Placental pericyte (primary cell): ENCODE results near the gene TYW1.

DNA sequence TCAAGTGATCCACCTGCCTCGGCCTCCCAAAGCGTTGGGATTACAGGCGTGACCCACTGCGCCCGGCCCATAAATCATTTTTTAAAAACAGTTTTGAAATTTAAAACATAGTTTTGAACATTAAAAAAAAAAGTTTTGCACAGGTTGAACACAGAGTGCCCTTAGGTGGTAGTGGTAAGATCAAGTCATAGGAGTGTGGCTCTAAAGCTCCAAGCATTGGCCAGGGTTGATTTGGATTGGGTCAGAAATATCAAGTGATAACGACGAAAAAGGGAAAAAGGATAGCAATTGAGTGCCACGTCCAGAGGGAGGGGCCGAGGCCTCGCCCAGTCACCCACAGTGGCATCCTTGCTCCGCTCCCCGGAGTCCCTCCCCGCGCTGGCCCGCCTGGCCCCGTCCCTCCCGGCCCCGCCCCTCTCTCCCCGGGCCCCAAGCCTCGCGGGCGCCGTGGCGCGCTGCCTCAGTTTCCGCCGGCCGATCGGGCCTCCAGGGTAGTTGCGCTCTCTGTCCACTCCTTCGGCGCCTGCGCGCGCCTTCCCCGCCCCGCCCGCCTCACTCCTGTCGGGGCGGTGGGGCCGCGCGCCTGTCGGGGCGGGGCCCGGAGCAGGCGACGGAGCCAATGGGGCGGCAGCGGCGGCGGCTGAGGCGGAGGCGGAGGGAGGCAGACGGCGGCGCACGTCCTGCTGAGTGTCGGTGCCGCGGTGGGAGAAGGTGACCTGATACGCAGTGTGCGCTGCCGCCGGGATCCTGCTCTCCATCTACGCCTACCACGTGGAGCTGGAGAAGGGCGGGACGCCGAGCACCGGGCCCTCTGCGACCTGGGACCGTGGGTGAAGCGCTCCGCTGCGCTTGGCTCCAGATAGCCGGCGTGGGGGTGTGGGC is 209.2 kb upstream of the ZNF722 start:
- CAGE, long polyA plus RNA = no peak

DNA sequence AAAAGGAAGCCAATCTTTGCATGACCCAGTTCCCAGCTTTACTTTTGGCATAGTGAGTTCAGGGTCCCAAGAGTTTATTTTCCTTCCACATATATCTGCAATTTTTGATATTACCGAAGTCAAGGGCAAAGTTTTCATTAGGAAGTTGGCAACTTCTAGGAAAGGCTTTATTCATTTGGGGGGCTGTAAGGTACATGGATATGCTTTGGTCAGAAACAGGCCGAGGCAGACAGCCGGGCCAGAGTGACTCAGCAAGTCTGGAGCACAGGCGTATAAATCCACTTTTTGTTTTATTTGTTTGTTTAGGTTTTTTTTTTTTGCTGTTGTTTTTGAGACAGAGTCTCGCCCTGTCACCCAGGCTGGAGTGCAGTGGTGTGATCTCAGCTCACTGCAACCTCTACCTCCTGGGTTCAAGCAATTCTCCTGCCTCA is 3.7 kb downstream of the ZNF680 start:
- CAGE, long polyA plus RNA = no peak

DNA sequence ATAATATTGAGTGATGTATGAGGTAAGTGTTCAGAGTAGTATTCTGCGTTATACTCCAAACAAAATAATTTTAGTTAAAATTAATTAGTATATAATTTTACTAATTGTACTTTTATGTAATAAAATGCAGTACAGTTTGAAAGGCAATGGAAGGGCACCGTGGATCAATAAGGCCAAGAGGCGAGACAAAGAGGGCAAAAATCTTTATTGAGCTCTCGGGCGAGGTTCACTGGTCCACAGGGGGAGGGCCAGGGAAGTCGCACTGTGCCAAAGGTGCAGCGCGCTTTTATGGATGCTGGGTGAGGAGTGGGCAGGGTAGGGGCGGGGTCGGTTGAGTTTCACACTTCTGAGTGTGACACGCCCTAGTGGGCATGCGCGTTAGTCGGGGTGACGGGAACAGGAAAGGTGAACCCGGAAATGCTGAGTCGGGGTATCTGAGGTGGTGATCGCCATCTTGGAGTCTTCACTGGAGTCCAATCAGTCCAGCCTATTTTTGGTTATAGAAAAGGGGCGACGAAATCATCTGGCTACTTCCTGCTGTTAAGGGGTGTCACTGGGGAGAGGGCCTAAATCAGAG is 40.6 kb downstream of the ZNF138 start:
- CAGE, long polyA plus RNA = no peak

- CAGE, long polyA plus RNA = no peak
Measured at GRCh38 chr7:64890668-64891273, 12.3 kb upstream of the ZNF273 start.

DNA sequence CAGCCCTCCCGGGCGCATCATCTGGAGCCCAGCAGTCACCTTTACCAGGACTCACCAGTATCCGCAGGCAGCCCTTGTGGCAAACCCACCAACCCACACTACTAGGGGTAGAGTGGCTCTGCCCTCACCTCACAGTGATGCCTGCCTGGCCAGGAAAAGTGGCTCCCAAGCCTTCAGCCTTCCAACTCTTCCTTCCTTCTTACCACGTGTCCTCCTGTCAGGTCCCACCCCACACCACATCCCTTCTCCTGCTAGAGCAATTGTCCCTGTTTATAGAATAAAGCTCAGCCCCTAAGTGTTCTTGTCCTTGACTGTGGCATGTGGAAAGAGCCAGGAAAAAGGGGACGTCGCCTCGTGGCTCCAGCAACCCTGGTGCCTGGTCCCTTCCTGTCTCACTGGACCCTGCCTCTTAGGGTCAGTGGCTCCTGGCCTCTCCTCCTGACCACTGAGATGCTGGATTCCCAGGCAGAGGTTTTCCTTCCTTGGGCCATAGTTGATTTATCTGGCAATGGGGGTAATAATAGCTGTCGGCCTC is 680 bp downstream of the ASL start:
- CAGE, long polyA plus RNA = no peak

- CAGE, long polyA plus RNA = no peak
Measured at GRCh38 chr7:66145407-66145747, 30.7 kb downstream of the CRCP start.

DNA sequence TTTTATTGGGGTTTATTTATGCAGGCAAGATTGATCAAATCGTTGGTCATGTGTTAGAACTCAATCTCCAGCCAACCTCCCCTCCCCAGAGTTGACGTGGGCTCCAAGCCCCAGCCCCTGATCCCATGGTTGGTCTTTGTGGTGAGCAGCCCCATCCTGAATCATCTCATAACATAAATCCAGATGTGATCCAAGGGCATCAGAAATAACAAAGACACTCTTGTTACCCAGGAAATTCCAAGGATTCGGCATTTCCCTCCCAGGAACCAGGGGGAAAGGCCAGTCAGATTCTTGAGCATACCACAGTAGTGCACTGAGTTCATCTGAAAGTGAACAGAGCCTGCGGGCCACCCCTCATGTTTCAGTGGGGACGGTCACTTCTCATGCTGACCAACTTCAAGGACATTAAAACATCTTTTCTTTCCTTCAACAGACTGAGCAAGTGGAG is 151.3 kb downstream of the TPST1 start:
- CAGE, long polyA plus RNA = no peak

DNA sequence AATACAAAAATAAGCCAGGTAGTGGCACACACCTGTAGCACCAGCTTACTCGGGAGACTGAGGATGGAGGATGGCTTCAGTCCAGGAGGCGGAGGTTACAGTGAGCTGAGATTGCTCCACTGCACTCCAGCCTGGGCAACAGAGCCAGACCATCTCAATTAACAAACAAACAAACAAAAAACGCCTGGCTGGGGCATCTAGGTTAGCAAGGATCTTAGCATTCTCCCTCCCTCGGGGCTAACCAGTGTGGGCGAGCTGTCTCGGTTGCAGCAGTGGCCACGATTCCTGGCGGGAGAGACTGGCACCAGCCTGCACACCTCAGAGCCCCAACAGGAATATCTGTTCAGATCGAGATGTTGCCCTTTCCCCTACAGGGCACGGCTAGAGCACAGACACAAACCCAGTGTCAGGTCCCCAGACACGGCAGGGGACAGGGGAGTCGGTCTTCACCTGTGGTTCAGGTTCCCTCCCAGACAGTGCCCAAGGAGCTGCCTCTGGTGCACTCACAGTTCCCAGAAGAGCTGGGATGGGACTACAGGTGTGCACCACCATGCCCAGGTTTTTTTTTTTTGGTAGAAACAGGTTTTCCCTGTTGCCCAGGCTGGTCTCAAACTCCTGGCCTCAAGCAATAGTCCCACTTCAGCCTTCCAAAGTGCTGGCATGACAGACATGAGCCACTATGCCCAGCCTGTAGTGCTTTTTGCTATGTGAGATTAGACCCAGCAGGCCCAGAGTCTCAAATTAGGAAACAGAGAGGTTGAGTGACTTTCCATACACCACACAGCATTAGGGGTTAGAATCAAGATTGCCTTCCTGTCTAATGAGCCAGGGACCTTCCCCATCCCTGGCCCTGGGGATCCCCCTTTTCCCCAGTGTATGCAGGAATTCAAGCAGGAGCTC is 91.1 kb upstream of the KCTD7 start:
- CAGE, long polyA plus RNA = no peak

GRCh38 chr7:66668293-66669029 is 39.8 kb downstream of the KCTD7 start:
- CAGE, long polyA plus RNA = no peak

- CAGE, long polyA plus RNA = no peak
Measured at GRCh38 chr7:66681542-66682326, 53.1 kb downstream of the KCTD7 start.

GRCh38 chr7:66859663-66860249 is 61.3 kb upstream of the TMEM248 start:
- CAGE, long polyA plus RNA = no peak

DNA sequence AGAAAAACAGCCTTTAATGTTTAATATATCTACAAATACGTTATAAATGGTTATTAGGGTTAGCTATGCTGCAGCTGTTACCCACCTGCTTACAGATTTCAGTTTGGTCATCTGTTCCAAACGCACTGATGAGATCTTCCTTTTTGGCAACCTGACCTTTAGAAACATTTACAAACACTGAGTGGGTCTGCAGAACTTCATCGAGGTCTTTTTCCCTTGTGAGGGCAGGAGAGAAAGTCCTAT is 1.3 kb downstream of the SBDS start:
- CAGE, long polyA plus RNA = no peak

GRCh38 chr7:66996686-66997432 is at the start of gene TYW1:
TYW1 (plus strand) TSS chr7:66996833.
- CAGE, long polyA plus RNA = no peak

DNA sequence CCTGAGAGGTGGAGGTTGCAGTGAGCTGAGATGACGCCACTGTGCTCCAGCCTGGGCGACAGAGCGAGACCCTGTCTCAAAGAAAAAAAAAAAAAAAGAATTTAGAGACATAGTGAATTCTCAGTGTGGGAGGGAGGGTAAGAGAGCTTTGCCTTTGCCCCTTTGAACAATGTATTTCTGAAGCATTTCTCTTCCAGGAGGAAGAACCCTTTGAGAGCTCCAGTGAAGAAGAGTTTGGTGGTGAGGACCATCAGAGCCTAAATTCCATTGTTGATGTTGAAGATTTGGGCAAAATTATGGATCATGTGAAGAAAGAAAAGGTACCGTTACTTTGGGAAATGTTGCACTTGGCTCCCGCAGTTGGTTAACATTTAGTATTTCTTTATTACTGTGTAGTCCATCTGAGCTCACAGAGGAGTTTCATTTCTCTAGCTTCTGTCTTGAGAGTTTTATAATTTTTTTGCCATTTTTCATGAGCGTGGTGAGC is 28.1 kb downstream of the TYW1 start:
- CAGE, long polyA plus RNA = no peak

DNA sequence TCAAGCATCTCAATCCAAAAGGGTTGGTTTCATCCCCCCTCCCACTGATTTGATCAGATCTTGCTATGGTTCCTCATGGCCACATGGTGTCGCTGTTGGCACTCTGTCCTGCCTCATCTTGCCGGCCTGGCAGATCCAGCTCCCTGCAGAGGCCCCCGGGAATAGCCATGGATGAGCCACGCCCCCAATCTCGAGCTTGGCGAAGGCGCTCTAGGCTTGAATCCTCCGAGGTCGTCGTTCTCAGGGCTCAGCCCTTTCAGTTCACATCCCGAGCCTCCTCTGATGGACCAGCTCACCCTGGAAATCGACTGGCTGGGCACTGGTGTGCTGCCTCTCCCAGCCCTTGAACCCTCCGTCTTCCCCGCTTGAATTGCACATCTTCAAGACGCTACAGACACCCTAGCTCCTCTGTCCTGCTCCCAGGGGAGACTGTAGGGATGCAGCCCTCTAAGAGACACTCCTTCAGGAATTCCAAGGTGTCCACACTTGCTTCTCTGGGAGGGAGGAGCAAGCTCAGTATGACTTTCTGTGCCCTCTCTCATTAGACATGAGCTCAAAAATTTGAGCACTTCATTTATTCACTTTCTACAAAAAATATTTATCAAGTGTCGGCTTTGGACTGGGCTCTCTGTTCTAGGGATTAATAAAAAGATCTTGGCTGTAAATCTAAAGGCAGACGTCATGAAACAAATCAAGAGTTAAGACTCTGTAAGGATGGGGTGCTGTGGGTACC is 348.7 kb downstream of the SPDYE21 start:
- CAGE, long polyA plus RNA = no peak

DNA sequence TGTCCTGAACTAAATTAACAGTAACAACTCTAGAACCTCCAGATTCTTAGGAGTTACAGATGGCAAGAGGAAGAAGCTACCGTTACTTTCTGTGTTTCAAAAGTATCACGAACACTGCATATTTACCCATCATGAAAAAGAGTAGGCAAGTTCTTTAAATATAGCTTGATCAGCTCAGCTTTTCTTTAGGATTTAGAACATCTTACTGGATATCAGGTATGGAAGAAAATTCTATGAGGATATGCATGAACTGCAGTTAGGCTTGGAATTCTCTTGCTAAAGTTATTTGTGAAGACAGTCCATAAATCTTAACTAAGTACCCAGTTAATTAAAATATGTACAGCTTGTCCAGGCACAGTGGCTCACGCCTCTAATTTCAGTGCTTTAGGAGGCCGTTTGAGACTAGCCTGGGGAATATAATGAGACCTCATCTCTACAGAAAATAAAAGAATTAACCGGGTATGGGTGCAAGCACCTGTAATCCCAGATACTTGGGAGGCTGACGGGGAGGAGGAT is 1055.0 kb upstream of the AUTS2 start:
- CAGE, long polyA plus RNA = no peak

DNA sequence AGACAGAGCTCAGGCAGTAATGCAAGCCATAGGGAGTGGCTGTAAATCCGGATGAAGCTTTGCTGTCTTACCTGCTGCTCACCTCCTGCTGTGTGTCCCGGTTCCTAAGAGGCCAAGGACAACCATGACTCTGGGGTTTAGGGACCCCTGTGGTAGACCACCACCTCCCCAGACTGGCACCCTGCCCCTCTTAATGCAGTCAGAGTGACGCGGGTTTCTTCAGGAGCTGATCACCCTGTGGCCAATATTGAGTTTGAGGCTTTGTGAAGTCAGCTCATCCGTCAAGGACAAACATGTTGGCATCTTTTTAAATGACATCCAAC is 777.6 kb upstream of the AUTS2 start:
- CAGE, long polyA plus RNA = no peak

- CAGE, long polyA plus RNA = no peak
Measured at GRCh38 chr7:69708835-69709422, 110.7 kb downstream of the AUTS2 start.

DNA sequence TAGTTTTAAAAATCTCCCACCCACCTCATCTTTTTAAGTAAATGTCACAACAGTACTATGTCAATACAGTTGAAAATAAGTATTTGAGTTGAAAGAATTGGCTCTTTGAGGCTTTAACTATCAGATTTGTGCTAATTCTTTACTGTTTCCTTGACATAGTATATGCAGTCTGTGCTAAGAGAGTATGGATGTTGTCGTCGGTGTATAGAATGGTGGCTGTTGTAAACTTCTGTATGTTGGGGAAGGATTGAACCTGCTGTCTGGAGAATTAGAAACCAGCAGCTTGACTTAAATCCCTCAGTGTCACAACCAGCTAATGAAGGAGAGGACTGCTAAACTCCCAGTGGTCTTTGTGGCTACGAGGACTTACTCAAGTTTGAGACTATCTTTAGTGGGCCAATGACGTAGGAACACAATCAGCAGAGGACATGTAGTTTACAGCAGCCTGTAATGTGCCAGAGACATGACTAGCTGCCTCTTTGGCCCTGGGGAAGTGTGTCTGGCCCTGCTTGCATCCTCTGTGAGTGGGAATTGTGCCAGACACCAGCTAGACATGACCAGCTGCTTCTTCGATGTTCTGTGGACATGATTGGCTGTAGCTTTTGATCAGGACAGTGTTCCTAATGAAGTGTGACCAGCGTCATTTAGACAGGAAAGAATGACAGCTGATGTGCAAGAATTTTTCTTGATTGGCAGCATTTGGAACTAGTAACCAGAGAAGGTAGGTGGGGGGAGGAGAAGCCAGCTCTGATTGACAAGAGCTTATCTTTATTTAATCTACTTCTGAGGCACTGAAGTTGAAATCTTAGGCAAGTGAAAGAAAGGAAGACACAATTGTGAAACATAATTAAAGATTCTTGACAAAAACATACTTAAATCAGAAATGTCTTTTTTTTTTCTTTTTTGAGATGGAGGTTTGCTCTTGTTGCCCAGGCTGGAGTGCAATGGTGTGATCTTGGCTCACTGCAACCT is 141.6 kb downstream of the AUTS2 start:
- CAGE, long polyA plus RNA = no peak

- CAGE, long polyA plus RNA = no peak
Measured at GRCh38 chr7:70369224-70369554, 762.8 kb upstream of the GALNT17 start.